Islet of Langerhans (tissue), 1 donor: ENCODE measurements around a stretch of chr2.

- RRBS, result no CpG with 5 or more reads among the region's 1 CpG
Observed at GRCh38 chr2:58215491-58215773, 25.7 kb downstream of the FANCL start.

DNA sequence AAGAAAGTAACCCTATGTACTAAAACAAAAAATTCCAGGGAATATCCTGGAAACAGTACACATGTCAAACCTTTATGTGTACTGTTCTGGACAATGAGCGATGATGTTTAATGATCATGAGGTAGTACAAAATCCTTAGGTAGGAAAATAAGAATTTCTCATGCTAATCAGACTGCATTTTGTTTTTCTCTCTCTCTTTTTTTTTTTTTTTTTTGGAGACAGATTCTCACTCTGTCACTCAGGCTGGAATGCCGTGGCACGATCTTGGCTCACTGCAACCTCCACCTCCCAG lies 233.1 kb upstream of the FANCL start:
- RRBS, result no CpG with 5 or more reads among the region's 3 CpGs

GRCh38 chr2:58511667-58512047 lies 270.5 kb upstream of the FANCL start:
- RRBS, result no CpG with 5 or more reads among the region's 2 CpGs

DNA sequence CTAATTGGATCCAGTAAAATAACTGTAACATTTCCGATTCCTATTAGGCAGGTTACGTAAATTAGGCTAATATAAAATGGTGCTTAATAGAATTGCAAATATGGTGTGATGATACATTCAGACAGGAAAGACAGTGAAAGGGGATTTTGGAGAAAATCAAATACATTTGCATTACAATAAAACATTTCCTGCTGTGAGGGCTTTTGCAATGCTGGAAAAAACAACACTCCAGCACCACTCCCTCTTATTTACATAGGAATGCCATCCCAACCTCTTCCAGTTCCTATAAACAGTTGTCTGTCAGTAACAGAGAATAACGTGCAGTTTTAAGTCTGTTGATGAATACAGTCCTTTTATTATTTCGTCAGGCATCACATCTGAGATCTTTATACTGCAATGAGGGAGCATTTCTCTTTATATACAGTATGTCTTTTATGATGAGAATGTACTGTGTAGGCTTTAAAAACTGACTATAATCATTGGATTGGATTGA lies 298.9 kb upstream of the FANCL start:
- RRBS, result no CpG with 5 or more reads among the region's 4 CpGs

DNA sequence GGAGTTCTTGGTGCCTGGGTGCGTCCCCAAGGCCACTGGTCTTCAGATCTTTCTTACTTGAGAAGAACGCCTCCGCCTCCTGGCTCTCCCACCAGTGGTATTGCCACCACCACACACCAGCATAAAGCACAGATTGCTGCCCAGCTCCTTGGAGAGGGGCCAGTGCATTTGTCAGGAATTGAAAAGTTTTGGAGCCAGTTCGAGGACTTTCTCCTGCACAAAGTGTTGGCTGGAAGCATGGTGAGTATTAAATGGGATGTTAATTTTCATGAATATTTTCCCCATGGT lies 684.5 kb upstream of the FANCL start:
- RRBS, result no CpG with 5 or more reads among the region's 4 CpGs

DNA sequence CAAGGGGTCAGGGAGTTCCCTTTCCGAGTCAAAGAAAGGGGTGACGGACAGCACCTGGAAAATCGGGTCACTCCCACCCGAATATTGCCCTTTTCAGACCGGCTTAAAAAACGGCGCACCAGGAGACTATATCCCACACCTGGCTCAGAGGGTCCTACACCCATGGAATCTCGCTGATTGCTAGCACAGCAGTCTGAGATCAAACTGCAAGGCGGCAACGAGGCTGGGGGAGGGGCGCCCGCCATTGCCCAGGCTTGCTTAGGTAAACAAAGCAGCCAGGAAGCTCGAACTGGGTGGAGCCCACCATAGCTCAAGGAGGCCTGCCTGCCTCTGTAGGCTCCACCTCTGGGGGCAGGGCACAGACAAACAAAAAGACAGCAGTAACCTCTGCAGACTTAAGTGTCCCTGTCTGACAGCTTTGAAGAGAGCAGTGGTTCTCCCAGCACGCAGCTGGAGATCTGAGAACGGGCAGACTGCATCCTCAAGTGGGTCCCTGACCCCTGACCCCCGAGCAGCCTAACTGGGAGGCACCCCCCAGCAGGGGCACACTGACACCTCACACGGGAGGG lies 469.5 kb downstream of the BCL11A start:
- RRBS, result no CpG with 5 or more reads among the region's 17 CpGs

DNA sequence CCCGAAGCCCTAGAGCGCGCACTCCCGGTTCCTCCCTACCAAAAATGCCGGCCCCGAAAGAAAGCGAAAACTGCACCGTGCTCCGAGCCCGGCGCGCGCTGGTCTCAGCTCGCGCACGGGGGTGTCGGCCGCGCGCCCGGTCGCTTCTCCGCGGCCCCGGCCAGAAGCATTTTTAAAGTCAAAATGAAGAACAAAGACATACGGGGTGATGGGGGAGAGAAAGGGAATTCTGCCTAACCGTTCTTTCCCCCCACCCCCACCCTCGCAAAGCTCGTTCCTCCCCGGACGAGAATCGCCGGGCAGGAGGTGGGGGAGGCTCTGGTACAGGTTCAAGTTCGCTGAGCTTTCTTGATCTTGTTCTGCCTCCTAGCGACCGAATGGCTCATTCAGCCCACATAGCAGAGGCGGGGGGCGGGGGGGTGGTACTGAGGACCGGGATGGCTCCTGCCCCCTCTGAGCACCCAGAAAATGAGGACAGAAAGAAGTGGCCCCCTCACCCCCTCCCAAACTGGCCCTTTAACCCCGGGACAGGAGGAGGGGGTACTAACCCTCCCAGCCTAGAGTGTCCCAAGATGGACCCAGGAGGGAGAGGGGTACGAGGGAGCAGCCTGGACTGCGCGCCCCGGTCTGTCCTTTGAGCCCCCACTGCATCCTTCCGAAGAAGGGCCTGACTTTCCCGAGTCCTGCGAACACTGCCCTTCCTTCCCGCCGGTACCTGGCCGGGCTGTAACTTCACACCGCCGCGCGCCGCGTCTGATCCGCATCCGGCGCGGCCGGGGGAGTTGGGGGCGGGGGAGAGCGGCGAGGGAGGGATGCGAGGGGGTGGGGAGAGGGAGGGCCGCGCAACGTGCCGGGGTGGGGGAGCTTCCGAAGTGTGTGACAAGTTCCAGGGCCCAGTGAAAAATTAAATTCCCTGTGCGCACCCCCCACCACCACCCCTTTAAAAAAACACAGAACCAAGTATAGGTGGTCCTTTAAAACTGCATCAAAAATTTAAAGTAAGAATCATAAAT lies 3.0 kb downstream of the BCL11A start:
- RRBS, result 3% methylated on average over 43 of the region's 71 CpGs

- RRBS, result 9% methylated on average over 26 of the region's 60 CpGs
Observed at GRCh38 chr2:60581349-60582196, 28.1 kb upstream of the BCL11A start.

GRCh38 chr2:60717501-60718315 lies 38.4 kb upstream of the PAPOLG start:
- RRBS, result no CpG with 5 or more reads among the region's 7 CpGs

DNA sequence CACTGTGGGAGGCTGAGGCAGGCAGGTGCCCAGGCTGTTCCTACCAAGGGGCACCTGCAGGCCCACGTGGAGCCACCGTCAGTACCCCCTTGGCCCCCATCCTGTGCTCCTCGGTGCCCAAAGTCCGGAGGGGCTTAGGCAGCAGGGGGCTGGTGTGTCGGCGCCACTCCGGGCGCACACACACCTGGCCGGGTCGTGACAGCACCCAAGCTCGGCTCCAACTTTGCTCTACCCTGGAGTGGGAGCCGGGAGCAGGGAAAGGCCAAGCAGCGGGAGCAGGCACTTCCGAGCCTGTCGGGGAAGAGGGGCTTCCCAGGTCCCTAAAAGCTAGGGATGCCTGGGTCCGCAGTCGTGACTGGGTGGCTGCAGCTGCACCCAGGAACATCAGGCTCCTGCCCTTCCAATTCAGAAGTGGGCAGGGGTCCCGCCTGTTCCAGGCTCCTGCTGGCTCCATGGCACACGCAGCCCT lies 48.4 kb downstream of the PAPOLG start:
- RRBS, result 93% methylated on average over 6 of the region's 19 CpGs

- RRBS, result no CpG with 5 or more reads among the region's 1 CpG
Observed at GRCh38 chr2:61533710-61534059, 4.5 kb downstream of the XPO1 start.

- RRBS, result no CpG with 5 or more reads among the region's 2 CpGs
Observed at GRCh38 chr2:61706607-61706845, 147.3 kb downstream of the FAM161A start.

DNA sequence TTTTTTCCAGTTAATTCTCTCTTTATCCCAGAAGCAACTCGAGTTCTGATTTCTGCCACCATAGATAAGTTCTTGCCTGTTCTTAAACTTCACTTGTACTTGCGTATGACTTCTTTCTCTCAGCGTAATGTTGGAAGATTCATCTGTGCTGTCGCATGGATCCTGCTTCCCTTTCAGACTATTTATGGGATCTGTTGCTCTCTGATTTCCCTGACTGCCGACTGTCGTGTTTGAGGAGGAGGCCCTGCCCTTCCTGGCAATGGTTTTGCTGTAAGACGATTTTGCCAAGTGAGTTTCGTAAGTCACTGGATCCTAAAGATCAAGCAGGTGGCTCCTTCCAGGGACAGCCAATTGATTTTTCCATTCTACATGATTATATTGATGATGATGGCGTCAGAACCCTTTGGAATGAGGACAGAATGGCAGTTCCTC lies 8.7 kb upstream of the B3GNT2 start:
- RRBS, result no CpG with 5 or more reads among the region's 9 CpGs

GRCh38 chr2:62197304-62197635 lies 1.4 kb downstream of the B3GNT2 start:
- RRBS, result no CpG with 5 or more reads among the region's 14 CpGs

DNA sequence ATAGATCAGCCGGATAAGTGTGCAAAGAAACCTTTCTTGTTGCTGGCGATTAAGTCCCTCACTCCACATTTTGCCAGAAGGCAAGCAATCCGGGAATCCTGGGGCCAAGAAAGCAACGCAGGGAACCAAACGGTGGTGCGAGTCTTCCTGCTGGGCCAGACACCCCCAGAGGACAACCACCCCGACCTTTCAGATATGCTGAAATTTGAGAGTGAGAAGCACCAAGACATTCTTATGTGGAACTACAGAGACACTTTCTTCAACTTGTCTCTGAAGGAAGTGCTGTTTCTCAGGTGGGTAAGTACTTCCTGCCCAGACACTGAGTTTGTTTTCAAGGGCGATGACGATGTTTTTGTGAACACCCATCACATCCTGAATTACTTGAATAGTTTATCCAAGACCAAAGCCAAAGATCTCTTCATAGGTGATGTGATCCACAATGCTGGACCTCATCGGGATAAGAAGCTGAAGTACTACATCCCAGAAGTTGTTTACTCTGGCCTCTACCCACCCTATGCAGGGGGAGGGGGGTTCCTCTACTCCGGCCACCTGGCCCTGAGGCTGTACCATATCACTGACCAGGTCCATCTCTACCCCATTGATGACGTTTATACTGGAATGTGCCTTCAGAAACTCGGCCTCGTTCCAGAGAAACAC lies 26.8 kb downstream of the B3GNT2 start:
- RRBS, result 99% methylated on average over 2 of the region's 14 CpGs

DNA sequence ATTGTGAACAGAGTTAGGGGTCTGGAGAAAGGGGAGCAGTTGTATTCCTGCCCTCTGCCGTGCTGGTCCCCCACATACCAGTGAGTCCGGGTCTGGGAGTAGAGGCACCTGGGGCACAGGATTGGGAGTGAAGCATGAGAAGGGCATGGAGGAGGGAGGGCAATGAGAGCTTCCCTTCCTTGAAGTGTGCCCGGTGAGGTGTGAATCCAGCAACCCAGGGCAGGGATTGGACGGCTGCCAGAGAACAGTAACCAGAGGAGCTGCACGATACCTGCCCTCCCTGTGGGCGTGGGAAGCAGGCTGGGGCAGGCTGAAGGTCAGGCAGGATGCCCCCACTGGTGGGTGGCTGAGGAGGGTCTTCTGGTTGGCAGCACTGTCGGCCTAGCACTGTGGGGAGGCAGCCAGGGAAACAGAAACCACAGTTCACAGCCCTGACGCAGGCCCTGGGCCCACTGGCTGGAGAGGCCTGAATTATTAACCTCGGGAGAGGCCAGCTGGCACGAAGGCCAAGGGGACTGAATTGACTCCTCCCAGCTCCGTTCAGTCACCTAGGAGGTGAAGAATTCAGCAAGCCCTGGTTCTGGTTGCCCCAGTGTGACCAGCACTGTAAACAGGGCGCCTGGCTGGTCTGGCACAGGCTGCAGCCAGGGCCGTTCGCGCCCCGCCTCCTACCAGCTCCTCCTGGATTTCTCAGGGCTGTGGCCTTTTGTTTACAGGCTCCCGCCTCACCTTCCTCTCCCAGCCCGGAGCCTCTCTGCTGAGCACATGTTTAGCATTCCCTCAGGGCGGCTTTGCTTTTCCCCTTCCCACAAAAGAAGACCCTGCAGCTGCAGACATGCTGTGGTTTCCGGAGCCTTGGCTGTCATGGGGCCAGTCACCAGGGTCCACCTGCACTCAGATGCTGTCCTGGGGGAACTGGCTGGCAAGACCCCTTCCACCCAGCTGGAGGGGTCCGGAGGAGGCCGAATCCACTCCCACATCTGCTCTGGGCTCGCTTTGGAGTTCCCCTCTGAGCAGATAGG lies 97.7 kb downstream of the B3GNT2 start:
- RRBS, result 46% methylated on average over 5 of the region's 23 CpGs

- RRBS, result no CpG with 5 or more reads among the region's 3 CpGs
Observed at GRCh38 chr2:62578781-62579223, 72.8 kb upstream of the TMEM17 start.

- RRBS, result no CpG with 5 or more reads among the region's 1 CpG
Observed at GRCh38 chr2:62590008-62590346, 84.0 kb upstream of the TMEM17 start.

- RRBS, result no CpG with 5 or more reads among the region's 6 CpGs
Observed at GRCh38 chr2:63470453-63471361, 117.6 kb downstream of the WDPCP start.

- RRBS, result no CpG with 5 or more reads among the region's 2 CpGs
Observed at GRCh38 chr2:63698791-63699305, 110.1 kb downstream of the MDH1 start.